ENCODE results near the genes TMEM167B, ELAPOR1 and GSTM4.

DNA sequence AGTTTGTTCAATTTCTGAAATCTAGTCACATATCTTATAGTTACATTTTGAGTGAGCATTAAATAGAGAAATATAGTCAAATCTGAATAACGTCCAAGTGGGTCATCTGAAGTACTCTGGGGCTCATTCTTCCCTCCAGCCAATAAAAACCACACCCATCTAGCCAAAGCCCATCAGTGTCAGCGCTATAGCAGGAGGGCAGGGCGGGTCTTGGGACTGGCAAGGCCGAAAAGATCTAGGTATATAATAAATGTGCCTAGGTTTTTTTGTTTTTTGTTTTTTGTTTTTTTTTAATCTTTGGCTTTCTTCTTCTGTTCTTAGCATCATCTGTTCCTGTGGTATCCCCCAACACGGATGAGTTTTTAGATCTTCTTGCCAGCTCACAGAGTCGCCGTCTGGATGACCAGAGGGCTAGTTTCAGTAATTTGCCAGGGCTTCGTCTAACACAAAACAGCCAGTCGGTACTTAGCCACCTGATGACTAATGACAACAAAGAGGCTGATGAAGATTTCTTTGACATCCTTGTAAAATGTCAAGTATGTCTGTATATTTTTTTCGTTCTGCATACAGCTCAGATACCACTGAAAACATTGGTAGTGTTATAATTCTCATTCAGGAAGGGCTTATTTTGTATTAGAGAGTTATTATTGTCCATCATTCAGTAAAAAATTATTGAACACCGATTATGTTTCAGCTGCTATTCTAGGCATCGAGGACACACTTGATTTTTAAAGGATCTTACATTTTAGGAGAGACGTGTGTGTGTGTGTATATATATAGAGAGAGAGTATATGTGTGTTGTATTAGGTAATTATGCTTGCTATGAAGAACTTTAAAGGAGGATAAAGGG lies 39.4 kb downstream of the CLCC1 start:
- PRO-cap = no peak

- PRO-cap = no peak
Observed at GRCh38 chr1:108956704-108957326, 6.5 kb downstream of the CLCC1 start.

DNA sequence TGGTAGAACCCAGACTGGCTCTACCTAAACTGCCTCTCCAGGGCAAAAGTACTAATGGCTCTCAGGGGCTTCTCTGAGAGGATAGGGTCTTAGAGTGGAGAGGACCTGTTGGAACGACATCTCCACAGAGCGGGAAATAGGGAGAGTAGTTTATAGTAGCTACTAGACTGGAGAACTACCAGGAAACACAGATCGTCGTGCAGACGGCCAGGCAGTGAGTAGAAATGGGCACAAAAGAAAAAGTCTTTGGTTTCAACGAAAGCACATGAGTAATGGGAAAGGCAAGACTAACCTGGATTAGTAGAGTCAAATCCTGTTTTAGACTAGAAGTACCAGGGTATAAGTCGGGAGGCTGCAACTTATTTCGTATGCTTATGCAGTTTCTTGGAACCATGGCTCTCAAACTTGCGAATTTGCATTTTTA lies 1.3 kb downstream of the CLCC1 start:
- PRO-cap = no peak

DNA sequence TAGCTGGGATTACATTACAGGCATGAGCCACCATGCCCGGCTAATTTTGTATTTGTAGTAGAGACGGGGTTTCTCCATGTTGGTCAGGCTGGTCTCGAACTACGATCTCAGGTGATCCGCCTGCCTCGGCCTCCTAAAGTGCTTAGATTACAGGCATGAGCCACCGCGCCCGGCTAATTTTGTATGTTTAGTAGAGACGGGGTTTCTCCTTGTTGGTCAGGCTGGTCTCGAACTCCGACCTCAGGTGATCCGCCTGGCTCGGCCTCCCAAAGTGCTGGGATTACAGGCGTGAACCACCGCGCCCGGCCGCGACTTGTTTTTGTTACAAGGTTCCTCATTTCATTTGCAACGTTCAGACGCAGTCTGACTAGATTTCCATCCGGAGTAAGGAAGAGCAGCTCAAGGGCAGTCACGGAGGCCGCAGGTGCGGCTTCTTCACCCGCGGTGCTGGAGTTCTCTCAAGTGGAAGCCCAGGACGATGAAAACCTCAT lies 529 bp upstream of the TMEM167B start:
- PRO-cap = no peak

- PRO-cap = unidirectional peak, plus-strand start at chr1:109090773
Observed at GRCh38 chr1:109090481-109091511, at the start of gene TMEM167B. Gene TMEM167B (plus strand): TSS chr1:109090764.

- PRO-cap = no peak
Observed at GRCh38 chr1:109113585-109114660, at the start of gene ELAPOR1. Gene ELAPOR1 (plus strand): TSS chr1:109114115.

DNA sequence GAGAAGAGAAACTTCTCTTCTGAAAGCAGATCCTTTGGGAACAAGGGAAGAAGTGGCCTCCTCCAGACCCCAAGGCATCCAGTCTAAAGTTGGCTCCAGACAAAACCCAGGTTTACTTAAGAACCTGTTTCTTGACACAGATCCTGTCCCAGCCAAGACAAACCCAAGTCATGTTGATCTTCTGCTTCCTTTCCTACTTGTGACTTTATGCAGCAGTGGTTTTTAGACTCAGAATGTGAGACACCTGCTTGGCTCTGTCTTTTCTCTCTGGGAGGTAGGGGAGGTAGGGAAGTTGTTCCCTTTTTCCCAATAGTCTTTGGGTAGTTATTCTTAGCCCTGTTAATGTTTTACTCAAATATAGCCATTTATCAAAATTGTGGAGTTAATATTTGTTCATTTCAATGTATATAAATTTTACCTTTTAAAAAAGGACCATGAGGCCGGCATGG lies 38.3 kb downstream of the ELAPOR1 start:
- PRO-cap = no peak

DNA sequence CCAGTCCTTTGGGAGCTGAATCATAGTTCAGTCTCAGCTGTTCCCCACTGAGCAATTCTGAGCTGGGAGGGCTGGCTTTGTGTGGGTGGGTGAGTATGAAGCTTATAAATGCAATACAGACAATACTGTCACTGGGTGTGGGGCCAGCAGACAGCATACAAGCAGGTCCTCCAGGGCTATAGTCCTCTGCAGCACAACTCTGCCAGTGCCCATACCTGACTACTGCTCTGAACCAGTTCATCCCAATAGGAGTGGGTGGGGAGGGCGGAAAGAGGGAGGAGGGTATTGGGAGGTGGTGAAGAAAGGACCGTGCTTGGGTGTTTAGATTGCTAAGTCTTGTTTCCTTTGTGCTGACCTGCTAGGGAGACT lies 12.4 kb upstream of the SARS1 start:
- PRO-cap = no peak

DNA sequence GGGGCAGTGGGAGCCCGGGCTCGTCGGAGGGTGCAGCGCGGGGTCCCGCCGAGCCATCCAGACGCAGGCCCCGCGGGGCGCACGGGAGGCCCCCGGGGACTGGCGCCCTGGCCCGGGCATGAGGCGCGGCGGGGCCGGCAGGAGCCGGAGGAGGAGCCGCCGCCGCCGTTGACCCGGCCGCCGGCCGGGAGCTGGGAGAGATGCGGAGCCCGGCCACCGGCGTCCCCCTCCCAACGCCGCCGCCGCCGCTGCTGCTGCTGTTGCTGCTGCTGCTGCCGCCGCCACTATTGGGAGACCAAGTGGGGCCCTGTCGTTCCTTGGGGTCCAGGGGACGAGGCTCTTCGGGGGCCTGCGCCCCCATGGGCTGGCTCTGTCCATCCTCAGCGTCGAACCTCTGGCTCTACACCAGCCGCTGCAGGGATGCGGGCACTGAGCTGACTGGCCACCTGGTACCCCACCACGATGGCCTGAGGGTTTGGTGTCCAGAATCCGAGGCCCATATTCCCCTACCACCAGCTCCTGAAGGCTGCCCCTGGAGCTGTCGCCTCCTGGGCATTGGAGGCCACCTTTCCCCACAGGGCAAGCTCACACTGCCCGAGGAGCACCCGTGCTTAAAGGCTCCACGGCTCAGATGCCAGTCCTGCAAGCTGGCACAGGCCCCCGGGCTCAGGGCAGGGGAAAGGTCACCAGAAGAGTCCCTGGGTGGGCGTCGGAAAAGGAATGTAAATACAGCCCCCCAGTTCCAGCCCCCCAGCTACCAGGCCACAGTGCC lies 727 bp downstream of the CELSR2 start:
- PRO-cap = no peak

DNA sequence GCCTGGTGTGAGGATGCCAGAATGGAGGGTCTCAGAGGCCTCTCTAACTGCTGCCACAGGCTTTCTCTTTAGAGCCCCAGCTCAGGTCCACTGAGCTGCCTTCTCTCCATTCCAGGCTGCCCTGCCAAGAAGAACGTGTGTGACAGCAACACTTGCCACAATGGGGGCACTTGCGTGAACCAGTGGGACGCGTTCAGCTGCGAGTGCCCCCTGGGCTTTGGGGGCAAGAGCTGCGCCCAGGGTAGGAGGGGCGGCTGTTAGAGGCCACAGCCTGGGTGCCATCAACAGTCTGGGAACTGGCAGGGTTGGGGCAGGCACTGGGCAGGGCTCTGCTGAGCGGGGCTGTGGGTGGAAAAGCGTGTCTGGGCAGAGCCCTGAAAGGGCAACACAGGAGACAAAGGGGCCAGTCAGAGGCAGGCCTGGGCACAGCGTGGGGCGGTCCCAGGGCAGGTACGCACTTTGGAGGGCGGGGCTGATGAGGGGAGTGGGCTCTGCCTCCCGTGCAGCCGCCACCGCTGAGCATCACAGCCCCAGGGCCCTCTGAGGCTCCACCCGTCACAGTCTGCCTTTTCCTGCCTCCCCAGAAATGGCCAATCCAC lies 13.8 kb downstream of the CELSR2 start:
- PRO-cap = no peak

GRCh38 chr1:109370660-109371377 lies 26.9 kb downstream of the SORT1 start:
- PRO-cap = no peak

- PRO-cap = bidirectional peak, plus-strand start at chr1:109426603, minus-strand start at chr1:109426417
Observed at GRCh38 chr1:109426499-109427116, 360 bp upstream of the PSMA5 start.

GRCh38 chr1:109503895-109504289 lies 5.6 kb downstream of the AMIGO1 start:
- PRO-cap = no peak

GRCh38 chr1:109598644-109599006 lies 20.8 kb downstream of the GNAT2 start:
- PRO-cap = no peak

GRCh38 chr1:109618453-109618738 lies 1.0 kb downstream of the GNAT2 start:
- PRO-cap = no peak

DNA sequence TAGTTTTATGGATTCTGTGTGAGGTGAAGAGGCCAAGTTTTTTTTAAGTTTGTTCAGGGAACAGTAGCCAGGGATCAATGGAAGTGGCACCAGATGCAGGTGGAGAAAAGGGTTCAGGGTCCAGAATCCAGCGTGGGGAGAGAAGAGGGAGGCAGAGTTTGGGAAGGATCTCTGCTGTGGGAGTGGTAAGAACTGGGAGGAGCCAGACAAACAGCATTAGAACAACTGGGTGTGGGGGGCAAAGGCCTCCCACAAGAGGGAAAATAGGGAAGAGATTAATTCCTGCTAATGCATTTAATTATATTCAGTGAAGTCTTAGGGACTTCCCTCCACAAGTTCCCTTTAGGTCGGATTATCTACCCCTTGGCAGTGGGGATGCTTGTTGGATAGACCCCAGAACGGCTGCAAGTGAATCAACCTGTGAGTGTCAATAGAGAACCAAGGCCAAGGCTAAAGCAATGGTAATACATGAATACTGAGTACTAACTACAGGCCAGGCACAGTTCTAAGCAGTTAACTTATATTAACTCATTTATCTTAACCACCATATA lies 602 bp downstream of the GNAT2 start:
- PRO-cap = no peak

- PRO-cap = no peak
Observed at GRCh38 chr1:109655584-109656523, at the start of gene GSTM4. Gene GSTM4 (plus strand): TSS chr1:109656099.

DNA sequence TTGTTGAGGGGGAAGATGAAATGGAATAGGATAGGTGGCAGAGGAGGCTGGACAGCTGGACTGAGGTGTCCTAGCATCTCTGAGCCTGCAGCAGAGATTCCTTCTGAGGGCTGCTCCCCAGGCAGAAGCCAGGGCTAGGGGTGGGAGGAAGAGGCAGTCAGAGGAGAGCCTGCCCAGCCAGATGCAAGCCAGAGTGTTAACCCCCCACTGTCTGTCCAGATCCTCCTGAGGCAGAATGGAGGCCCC lies 1.5 kb downstream of the CSF1 start:
- PRO-cap = no peak

DNA sequence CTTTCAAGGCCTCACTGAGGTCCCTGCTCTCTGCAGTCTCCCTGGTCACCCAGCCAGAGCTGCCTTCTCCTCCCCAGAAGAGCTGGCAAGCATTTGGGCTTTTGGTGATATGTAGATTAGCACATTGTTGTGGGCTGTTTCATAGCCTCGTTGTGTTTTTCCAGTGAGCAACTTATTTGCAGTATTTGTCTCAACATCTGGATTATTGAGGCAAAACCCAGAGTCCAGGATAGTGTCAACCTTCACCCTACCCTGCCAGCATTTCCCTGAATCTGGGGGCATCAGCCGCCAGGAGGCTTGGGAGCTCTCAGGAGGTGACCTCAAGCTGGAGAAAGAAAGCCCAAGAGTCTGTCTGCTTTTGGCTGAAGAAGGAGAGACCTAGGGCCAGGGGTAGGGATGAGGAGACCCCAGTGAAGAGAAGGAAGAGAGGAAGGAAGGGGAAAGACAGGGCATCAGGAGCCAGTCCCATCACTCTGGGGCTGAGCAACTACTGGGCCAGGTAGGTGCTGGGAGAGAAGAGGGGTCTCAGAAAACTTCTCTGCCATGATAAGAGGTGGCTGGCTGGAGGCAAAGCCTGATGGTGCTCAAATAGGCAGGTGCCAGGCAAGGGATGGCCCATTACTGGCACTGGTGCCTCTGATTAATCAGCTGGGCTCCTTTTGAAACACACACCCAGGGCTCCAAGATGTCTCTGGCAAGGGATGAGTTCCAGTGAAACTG lies 2.5 kb downstream of the CSF1 start:
- PRO-cap = no peak

GRCh38 chr1:109923048-109923677 lies 12.5 kb downstream of the CSF1 start:
- PRO-cap = no peak

Measured in SP-49 (cell line).